ENCODE data around the genes HUWE1, KLF8, SPIN4 and MTMR8.

- PRO-cap, result no peak
Measured at GRCh38 chrX:51803217-51803772, 60.1 kb downstream of the GSPT2 start.

- PRO-cap, result no peak
Measured at GRCh38 chrX:53233491-53234042, 8.6 kb upstream of the KDM5C start.

- PRO-cap, result no peak
Measured at GRCh38 chrX:53256512-53257309, 31.7 kb upstream of the KDM5C start.

DNA sequence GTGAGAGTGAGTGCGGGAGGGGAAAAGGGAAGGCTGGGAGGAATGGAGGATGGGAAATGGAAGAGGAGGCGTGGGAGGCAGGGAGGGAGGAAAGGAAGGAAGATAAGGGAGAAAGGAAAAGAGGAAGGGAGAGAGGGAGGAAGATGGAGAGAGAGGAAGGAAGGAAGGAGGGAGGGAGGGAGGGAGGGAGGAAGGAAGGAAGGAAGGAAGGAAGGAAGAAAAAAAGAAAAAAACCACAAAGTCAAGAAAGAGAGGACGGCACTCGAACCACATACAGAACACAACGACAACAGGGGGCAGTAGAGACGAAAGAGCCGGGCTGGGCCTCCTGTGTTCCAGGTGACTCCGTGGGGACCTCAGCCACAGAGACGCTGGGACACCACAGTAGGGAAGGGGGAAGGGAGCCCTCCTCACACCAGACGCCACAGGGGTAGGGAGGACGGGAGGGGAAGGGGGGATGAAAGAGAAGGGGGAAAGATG, 41.4 kb downstream of the IQSEC2 start:
- PRO-cap, result no peak

DNA sequence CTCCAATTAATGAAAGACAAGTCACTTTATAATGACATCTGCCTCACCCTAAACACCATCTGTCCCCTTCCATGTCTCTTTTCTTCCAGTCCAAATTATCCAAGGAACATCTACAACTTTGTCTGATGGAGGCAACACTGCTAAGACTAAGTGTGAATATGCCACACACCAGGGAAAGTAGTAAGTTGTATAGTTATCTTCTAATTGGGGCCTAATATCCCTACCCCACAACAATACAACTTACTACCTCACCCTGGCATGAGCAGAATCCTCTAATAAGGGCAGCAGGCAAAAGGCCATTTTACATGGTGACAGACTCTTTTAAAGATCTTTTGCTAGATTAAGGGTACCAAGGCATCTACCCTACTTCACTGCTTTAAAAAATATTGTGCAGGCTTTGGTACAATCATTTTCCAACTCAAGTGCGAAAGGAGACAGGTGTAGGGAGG, 121.9 kb upstream of the HSD17B10 start:
- PRO-cap, result no peak

DNA sequence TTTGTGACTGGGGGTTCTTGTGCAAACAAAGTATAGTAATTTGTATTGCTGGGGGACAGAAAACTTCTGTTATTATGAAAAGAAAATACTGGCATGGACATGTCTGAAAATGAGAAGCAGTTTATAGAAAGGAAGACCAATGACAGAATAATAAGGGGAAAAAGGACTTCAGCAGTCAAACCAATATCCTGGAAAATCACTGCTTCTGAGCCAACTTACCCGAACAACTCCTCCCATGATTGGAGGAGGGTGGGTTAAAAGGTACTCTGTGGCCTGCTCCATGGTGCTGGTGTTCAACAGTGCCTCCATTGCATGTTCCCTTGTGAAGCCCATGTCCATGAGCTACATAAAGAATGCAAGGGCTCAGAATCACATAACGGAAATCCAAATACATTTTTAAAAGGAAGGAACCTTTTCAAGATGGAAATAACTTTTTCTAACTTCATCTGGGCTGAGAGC, 95.7 kb downstream of the HUWE1 start:
- PRO-cap, result no peak

GRCh38 chrX:53685868-53687232, at the start of gene HUWE1:
HUWE1 (minus strand) TSS chrX:53686719.
- PRO-cap, result bidirectional peak, plus-strand start at chrX:53686436, minus-strand start at chrX:53686336; bidirectional peak, plus-strand start at chrX:53686797, minus-strand start at chrX:53686723

GRCh38 chrX:53757199-53757635, 70.7 kb upstream of the HUWE1 start:
- PRO-cap, result no peak

DNA sequence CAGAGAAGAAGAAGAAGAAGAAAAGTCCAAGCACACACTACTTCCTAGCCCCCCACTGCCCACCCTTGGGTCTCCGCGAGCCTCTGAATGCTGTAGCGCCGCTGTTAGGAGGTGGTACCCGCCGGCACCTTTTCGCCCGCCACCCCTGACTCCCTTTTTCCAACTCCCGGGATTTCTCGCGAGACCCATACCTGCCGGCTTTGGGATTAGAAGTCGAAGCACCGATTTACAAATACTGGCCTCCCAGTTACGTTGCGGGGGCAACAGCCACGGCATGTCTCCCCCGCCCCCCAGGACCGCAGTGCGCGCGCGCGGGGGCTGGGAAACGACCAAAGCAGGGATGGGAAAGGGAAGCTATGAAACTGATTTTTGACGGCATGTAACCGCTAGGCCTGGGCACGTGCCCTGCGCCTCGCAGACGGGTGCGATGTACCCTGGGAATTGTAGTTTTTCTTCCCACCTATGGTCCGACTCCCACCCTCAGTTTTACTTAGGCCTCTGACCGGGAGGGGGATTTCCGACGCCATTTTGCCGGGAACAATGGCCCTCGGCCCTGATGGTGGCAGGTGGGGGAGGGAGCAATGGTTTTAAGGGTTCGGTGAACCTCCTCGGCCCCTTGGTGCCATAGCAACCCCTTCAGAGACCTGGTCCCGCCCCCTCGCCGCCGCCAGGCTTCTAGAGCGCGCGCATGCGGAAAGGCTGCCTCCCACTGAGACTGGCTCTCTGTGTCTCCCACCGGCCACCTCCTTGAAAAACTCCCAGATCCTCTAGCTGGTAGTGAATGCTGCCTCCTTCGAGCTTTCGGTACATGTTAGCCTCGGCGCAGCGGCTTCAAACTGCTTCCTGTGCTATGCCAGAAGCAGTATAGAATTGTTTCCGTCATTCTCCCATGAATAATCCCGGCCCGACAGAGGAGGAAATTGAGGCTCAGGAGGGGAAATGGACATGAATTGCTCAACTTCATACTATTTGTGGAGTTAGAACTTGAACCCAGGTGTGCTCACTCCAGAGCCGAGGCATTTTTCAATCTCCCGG, 81.5 kb upstream of the TSR2 start:
- PRO-cap, result no peak

DNA sequence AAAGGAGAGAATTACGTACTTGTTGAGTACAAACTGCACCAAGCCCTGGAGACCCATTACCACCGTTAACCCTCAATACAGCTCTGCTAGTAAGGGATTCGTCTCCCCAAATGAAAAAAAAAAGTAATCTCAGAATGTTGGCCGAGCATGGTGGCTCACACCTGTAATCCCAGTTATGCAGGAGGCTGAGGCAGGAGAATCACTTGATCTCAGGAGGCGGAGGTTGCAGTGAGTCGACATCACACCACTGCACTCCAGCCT, 32.4 kb downstream of the GNL3L start:
- PRO-cap, result no peak

GRCh38 chrX:54993228-54993620, 764 bp downstream of the PFKFB1 start:
- PRO-cap, result no peak

DNA sequence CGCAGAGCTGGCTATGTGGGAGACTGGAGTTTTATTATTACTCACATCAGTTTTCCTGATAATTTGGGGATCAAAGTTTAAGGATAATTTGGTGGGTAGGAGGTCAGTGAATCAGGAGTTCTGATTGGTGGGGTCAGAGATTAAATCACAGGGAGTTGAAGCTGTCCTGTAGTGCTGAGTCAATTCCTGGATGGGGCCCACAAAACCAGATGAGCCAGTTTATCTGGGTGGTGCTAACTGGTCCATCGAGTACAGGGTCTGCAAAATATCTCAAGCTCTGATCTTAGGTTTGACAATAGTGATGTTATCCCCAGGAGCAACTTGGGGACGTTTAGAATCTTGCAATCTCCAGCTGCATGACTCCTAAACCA, 18.0 kb upstream of the PAGE5 start:
- PRO-cap, result no peak

DNA sequence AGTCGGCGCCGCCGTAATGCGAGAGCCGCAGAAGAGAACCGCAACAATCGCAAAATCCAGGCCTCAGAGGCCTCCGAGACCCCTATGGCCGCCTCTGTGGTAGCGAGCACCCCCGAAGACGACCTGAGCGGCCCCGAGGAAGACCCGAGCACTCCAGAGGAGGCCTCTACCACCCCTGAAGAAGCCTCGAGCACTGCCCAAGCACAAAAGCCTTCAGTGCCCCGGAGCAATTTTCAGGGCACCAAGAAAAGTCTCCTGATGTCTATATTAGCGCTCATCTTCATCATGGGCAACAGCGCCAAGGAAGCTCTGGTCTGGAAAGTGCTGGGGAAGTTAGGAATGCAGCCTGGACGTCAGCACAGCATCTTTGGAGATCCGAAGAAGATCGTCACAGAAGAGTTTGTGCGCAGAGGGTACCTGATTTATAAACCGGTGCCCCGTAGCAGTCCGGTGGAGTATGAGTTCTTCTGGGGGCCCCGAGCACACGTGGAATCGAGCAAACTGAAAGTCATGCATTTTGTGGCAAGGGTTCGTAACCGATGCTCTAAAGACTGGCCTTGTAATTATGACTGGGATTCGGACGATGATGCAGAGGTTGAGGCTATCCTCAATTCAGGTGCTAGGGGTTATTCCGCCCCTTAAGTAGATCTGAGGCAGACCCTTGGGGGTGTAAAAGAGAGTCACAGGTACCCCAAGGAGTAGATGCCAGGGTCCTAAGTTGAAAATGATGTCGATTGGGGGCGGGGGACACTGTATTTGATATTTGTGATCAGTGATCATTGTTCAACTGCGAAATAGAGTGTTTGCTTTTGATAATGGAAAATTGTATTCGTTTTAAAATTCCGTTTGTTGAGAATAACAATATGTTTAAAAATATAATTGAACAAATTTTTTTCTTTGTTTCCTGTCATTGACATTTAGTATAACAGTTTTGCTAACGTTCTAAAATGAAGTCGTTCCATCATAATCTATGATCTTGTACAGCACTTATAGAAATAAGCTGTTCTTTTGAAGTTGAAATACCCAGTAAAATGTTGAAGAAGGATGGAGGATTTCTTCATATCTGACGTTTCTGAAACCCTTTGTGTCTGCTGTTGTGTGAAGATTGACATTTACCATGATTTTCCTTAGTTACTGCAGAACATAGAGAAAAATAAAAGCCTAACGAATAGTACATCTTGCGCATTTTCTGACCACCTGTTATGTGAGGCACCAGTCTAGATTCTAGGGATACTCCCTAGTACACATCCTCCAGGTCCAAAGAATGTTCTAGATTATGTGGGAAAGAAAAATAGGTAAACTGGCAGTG, 920 bp downstream of the MAGEH1 start:
- PRO-cap, result no peak

- PRO-cap, result no peak
Measured at GRCh38 chrX:56232121-56232585, at the start of gene KLF8. KLF8 (plus strand) TSS chrX:56232356.

- PRO-cap, result no peak
Measured at GRCh38 chrX:56232586-56233594, 734 bp downstream of the KLF8 start.

DNA sequence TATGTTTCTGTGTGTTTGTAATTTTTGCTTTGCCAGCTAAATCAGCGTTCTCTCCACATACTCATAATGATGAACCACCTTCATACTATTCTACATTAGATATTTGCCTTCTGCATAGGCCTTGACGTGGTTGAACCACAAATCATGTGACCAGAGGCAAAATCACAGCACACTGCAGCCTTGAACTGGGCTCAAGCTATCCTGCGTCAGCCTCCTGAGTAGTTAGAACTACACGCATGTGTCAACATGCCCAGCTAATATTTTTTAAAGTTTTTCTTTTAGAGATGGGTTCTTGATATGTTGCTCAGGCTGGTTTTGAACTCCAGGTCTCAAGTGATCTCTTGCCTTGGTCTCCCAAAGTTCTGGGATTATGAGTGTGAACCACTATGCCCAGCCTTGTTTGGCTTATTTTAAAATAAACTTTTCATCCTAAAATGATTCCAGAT, 9.6 kb downstream of the UBQLN2 start:
- PRO-cap, result no peak

GRCh38 chrX:63350891-63351922, at the start of gene SPIN4:
SPIN4 (minus strand) TSS chrX:63351332.
- PRO-cap, result bidirectional peak, plus-strand start at chrX:63351159, minus-strand start at chrX:63351038; bidirectional peak, plus-strand start at chrX:63351201, minus-strand start at chrX:63351347

GRCh38 chrX:63754264-63755256, 30.5 kb downstream of the ARHGEF9 start:
- PRO-cap, result unidirectional peak, plus-strand start at chrX:63754311; bidirectional peak, plus-strand start at chrX:63755330, minus-strand start at chrX:63755123

- PRO-cap, result no peak
Measured at GRCh38 chrX:64394841-64395771, at the start of gene MTMR8. MTMR8 (minus strand) TSS chrX:64395452.

DNA sequence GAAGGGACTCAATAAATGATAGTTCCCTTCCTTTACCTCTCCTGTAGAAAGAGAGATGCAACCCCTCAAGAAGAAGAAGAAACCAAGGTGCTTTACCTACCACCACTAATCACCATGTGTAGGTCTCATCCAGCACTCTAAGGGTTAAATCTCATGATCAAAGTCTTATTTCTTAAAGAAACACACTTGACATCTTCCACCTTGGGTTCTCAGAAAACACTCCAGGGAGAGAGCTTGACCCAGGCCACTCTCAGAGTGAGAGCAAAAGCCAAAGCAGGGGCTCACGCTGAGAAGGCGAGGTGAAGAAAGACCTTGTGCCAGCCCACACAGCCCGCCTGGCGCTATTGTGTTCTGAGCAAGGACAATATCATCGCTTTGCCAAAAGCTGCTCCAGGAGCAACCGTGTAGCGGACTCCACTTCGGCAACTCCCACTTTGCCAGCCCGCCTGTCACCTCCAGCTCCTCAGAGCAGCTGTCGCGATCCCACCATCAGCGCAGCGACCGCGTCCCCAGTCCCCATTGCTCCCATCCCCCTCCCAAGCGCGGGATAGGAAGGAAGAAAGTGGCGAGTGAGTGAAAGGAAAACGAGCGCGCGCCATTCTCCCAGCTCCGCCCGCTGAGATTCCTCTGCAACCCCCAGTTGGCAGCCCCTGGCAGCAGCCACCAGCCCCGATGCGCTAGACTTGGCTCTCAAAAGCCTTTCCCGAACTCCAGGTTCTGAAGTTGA, 856 bp downstream of the ZC4H2 start:
- PRO-cap, result bidirectional peak, plus-strand start at position 381 of the sequence, minus-strand start at position 348 of the sequence

Data from NALM6 (cell line).